ENCODE measurements around the gene WNT4.

DNA sequence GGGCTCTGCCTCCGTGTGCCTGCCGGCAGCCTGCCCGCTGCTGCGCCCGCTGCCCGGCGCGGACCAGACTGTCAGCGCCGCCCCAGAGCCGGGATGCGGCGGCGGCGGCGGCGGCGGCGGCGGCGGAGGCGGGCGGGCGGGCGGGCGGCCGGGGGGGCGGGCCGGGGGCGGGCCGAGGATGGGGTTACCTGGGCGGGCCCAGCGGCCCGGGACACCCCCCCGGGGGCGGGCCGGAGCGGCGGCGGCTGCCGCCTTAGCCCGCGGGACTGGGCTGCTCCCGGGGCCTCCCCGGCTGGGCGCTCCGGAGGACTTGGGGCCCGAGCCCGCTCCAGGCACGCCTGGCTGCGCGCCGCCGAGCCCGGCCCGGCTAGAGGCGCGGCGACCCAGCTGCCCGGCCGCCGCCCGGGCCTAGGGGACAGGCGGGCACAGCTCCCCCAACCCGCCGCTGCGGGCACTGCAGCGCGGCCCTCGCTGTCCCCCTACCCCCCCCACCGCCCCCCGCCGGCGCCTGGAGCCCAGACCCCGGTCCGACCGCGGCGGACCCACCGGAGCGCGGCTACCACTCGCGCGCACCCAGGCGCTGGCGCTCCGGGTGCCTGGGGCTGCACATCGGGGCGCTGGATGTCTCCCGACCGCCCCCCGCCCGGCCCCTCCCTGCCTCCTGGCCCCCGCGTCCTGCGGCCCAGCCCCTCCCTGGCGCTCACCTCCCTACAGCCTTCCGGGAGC is at the start of gene WNT4:
Gene WNT4 (minus strand): TSS at position 70 of the 726 bp plus-strand sequence.
- PRO-cap, 6 experiments, result no peak in any of the 6 experiments
- RAMPAGE, long total RNA, 2 experiments, result no peak in any of the 2 experiments
- RRBS, result 2% methylated on average over 61 of the region's 99 CpGs

DNA sequence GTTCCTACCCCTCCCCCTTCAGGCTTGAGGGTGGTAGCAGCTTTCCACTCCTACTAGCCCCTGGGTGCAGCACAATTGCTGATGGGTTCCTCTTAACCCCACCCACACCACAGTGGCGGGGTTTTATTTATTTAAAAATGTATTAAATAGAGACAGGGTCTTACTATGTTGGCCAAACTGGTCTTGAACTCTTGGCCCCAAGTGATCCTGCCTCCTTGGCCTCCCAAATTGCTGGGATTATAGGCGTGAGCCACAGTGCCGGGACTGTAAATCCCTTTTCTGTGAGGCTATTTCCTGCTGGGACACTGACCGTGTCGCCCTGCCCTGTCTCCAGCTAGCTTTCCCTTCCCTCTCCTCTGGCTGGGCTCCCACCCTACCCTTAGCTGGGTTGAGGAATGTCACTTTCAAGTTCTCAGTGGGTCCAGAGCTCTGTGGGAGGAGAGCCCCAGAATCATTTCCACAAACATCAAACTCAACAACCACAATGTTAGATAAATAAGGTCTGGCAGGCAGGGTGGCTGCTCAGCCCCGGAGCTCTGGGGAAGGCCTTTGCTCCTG is 112.7 kb upstream of the WNT4 start:
- PRO-cap, 6 experiments, result no peak in any of the 6 experiments
- RAMPAGE, long total RNA, 2 experiments, result no peak in any of the 2 experiments
- RRBS, result 34% methylated on average over 1 of the region's 6 CpGs

DNA sequence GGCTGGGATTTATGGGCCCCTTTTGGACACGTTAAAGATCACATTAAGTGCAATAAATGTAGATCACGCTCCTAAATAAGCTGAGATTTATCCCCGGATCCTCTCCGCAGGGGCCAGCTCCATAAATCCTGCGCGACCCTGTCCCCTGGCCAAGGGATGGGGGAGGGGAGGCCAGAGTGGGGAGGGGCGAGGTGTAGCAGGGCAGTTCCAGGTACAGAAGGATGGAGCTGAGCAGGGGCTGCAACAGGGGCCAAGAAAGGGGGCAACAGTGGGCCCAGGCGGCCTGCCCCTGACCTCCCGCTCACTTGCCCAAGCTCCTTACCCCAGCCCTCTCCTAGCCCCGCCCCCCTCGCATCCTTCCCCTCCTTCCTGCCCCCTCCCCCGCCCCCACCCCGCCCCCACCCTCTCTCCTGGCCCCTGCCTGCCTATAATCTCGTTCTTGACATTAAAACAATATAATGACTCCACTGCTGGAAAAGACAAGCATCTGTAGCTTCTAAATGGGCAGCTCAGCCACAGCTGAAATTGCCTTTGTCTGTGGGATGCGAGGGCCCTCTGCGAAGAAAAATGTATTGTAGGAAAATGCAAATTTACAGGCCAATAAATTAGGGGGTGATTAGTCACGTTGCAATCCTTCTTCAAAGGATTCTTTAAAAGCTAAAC is 100.9 kb upstream of the ZBTB40 start:
- PRO-cap, 6 experiments, result no peak in any of the 6 experiments
- RAMPAGE, long total RNA, 2 experiments, result no peak in any of the 2 experiments
- RRBS, result 14% methylated on average over 2 of the region's 17 CpGs

DNA sequence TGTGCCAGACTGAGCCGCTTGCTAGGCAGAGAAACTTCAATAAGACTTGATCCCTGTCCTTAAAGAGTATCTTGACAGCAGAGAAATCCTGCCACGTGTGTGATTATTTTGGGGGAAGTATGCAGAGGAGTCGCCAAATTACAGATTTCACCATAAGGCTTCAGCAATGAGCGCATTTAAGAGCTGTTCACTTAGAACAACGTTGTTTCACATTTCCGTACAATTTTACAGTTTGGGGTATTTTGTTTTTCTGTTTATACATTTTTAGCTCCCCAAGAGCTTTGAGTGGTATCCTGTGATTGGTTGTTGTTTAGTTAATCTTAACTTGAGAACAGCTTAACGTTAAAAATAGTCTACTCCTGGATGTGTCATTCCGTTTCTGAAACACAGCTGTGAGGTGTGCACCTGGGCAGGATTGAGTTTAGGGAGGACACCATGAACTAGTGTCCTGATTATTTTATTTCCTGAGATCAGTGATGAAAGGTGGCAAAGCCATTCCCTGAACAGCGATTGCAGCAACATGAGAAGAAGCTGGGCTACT is 43.2 kb downstream of the ZBTB40 start:
- PRO-cap, 6 experiments, result no peak in any of the 6 experiments
- RAMPAGE, long total RNA, 2 experiments, result no peak in any of the 2 experiments
- RRBS, result no CpG with 5 or more reads among the region's 9 CpGs

- PRO-cap, 6 experiments, result no peak in any of the 6 experiments
- RAMPAGE, long total RNA, 2 experiments, result no peak in any of the 2 experiments
- RRBS, result no CpG with 5 or more reads among the region's 16 CpGs
These were observed 7.0 kb upstream of the EPHA8 start for GRCh38 chr1:22556143-22556905.

- PRO-cap, 6 experiments, result no peak in any of the 6 experiments
- RAMPAGE, long total RNA, 2 experiments, result no peak in any of the 2 experiments
- RRBS, result no CpG with 5 or more reads among the region's 17 CpGs
These were observed 63.4 kb downstream of the EPHB2 start for GRCh38 chr1:22773869-22774648.

- PRO-cap, 6 experiments, result no peak in any of the 6 experiments
- RAMPAGE, long total RNA, 2 experiments, result no peak in any of the 2 experiments
- RRBS, result no CpG with 5 or more reads among the region's 13 CpGs
These were observed 70.0 kb downstream of the EPHB2 start for GRCh38 chr1:22780592-22781076.

DNA sequence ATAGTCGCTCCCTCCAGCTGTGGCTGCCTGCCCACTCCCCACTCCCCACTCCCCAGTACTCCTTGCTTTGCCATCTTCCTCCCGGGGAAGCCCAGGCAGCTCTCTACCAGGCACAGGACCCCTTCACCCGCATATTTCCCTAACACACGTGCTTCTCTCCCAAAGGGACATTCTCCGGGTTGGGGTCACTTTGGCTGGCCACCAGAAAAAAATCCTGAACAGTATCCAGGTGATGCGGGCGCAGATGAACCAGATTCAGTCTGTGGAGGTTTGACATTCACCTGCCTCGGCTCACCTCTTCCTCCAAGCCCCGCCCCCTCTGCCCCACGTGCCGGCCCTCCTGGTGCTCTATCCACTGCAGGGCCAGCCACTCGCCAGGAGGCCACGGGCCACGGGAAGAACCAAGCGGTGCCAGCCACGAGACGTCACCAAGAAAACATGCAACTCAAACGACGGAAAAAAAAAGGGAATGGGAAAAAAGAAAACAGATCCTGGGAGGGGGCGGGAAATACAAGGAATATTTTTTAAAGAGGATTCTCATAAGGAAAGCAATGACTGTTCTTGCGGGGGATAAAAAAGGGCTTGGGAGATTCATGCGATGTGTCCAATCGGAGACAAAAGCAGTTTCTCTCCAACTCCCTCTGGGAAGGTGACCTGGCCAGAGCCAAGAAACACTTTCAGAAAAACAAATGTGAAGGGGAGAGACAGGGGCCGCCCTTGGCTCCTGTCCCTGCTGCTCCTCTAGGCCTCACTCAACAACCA is 59.2 kb downstream of the LACTBL1 start:
- PRO-cap, 6 experiments, result no peak in any of the 6 experiments
- RAMPAGE, long total RNA, 2 experiments, result no peak in any of the 2 experiments
- RRBS, result 65% methylated on average over 3 of the region's 24 CpGs

DNA sequence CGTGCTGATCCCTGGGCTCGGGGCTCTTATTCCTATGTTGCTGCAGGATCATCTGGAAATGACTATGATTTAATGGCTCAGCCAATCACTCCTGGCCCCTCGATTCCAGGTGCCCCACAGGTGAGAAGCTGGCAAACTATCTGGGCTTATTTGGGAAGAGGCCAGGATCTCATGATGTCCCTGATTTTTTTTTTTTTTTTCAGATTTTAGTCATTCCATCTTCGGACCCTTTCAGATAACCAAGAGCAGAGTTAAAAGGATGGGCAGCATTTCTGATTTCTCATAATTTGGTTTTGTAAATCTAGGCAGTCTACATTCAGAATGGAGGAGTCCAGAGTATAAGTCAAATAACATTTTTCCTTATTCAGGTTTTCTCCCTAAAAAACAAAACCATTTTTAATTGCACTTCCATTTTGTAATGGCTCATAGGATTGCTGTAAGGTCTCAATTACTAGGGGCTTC is 63.0 kb downstream of the KDM1A start:
- PRO-cap, 6 experiments, result no peak in any of the 6 experiments
- RAMPAGE, long total RNA, 2 experiments, result no peak in any of the 2 experiments
- RRBS, result no CpG with 5 or more reads among the region's 4 CpGs

GRCh38 chr1:23093503-23093976 is 74.3 kb downstream of the KDM1A start:
- PRO-cap, 6 experiments, result no peak in any of the 6 experiments
- RAMPAGE, long total RNA, 2 experiments, result no peak in any of the 2 experiments
- RRBS, result no CpG with 5 or more reads among the region's 8 CpGs

DNA sequence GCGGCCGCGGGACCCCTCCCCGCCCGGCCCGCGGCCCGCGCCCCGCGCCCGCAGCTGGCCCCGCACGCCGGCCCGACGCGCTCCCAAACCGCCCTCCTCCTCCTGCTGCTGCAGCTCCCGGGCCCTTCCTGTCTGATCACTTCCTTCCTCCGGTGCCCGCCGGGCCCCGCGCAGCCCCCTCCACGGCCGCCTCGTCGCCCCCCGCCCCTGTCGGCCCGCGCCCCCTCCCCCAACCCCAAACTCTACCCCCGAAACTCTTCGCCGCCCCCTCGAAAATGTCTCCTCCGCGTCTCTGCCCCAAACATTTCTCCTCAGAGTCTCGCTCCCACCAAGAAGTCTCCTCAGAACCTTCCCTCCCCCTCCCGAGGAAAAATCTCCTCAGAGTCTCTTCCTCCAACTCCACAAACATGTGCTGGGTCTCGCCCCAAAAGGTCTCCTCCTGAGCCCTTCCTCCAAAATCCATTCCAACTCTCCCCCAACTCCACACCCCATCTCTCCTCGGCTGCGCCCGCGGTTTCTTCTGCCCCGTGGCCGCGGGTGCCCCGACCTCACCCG is 49.1 kb downstream of the HTR1D start:
- PRO-cap, 6 experiments, result peak in 5 of 6 experiments; most common plus-strand start position 135 of the sequence (in 3); most common minus-strand start position 96 of the sequence (in 1)
- RAMPAGE, long total RNA, 2 experiments, result no peak in any of the 2 experiments
- RRBS, result 2% methylated on average over 20 of the region's 51 CpGs

- PRO-cap, 6 experiments, result no peak in any of the 6 experiments
- RAMPAGE, long total RNA, 2 experiments, result no peak in any of the 2 experiments
- RRBS, result no CpG with 5 or more reads among the region's 9 CpGs
These were observed 22.7 kb downstream of the HTR1D start for GRCh38 chr1:23194581-23195107.

GRCh38 chr1:23367442-23368621 is 1.8 kb downstream of the ZNF436 start:
- PRO-cap, 6 experiments, result peak in 6 of 6 experiments; most common plus-strand start chr1:23368506 (in 3); most common minus-strand start chr1:23368315 (in 3)
- RAMPAGE, long total RNA, 2 experiments, result start-site peak on the minus strand in 1 of 2 experiments, at chr1:23368151-23368357 at its widest, 53 reads per replicate
- RRBS, result 1% methylated on average over 20 of the region's 52 CpGs

- PRO-cap, 6 experiments, result no peak in any of the 6 experiments
- RAMPAGE, long total RNA, 2 experiments, result no peak in any of the 2 experiments
- RRBS, result no CpG with 5 or more reads among the region's 8 CpGs
These were observed 737 bp upstream of the ZNF436 start for GRCh38 chr1:23370289-23370857.

- PRO-cap, 6 experiments, result peak in 2 of 6 experiments; most common plus-strand start chr1:23393733 (in 2); most common minus-strand start chr1:23393576 (in 1)
- RAMPAGE, long total RNA, 2 experiments, result no peak in any of the 2 experiments
- RRBS, result 12% methylated on average over 7 of the region's 27 CpGs
These were observed 24.1 kb upstream of the ZNF436 start for GRCh38 chr1:23393344-23394555.

GRCh38 chr1:23472858-23473831 is 10.8 kb downstream of the ASAP3 start:
- PRO-cap, 6 experiments, result no peak in any of the 6 experiments
- RAMPAGE, long total RNA, 2 experiments, result no peak in any of the 2 experiments
- RRBS, result no CpG with 5 or more reads among the region's 7 CpGs

DNA sequence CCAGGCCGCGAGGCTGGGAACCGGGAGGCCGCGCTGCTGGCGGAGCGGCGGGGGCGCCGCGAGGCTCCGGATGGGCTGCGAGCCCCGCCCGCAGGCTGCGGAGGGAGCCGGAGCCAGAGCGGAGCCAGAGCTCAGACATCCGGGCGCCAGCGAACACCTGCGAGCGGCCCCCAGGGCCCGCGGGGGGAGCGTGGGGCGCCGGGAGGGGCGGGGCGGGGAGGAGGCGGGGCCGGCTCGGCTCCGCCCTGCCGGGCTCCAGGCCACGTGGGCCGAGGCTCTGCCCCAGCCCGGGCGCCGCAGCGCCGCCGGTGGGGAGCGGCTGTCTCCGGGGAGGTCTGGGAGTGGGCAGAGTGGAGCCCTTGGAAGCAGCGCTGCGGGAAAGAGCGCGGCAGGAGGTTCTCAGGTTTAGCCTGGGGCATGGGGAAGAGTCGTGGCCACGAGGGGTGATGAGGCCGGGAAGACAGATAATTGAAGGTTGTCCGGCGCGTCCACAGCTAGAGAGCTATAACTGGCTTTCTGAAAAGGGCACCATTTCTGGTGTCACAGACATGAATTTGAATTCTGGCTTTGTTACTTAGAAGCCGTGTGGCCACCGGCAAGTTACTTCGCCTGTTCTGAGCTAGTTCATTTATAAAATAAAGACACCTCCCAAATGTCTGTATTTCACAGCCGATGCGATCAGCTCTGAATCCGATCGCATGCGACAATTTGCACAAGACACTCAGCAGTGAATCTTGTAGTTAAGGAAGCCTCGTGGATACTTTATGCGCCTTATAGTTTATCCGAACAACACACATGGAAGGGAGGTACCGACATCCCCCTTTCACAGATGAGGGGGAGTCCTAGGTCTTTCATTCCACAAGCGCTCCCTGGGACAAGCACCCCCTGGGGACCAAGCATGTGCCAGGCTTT is 4.3 kb downstream of the ID3 start:
- PRO-cap, 6 experiments, result peak in 6 of 6 experiments; most common plus-strand start position 341 of the sequence (in 4); most common minus-strand start position 179 of the sequence (in 6)
- RAMPAGE, long total RNA, 2 experiments, result no peak in any of the 2 experiments
- RRBS, result 2% methylated on average over 34 of the region's 68 CpGs

DNA sequence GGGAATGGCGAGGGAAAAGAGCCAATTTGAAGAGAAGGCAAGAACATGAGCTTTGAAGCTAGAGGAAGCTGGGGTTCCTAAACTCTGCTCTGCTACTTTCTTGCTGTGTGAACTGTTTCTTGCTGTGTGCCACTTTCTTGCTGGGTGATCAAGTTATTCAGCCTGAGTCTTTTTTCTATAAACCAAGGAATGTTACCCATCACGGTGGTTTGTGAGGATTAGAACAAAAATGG is 3.7 kb downstream of the ID3 start:
- PRO-cap, 6 experiments, result peak in 1 of 6 experiments; most common plus-strand start position 52 of the sequence (in 1); most common minus-strand start position 114 of the sequence (in 1)
- RAMPAGE, long total RNA, 2 experiments, result no peak in any of the 2 experiments
- RRBS, result no CpG with 5 or more reads among the region's 2 CpGs

- PRO-cap, 6 experiments, result peak in 4 of 6 experiments; most common plus-strand start chr1:23635204 (in 2); most common minus-strand start chr1:23635066 (in 1)
- RAMPAGE, long total RNA, 2 experiments, result no peak in any of the 2 experiments
- RRBS, result no CpG with 5 or more reads among the region's 18 CpGs
These were observed 56.6 kb upstream of the RPL11 start for GRCh38 chr1:23634808-23635633.

GRCh38 chr1:23692358-23693303 is 1.0 kb downstream of the RPL11 start:
- PRO-cap, 6 experiments, result no peak in any of the 6 experiments
- RAMPAGE, long total RNA, 2 experiments, result no peak in any of the 2 experiments
- RRBS, result no CpG with 5 or more reads among the region's 19 CpGs

All from heart left ventricle (tissue), 7 donors.